Measurements from ENCODE around the genes KRBA1, ZNF862 and ZNF775.

DNA sequence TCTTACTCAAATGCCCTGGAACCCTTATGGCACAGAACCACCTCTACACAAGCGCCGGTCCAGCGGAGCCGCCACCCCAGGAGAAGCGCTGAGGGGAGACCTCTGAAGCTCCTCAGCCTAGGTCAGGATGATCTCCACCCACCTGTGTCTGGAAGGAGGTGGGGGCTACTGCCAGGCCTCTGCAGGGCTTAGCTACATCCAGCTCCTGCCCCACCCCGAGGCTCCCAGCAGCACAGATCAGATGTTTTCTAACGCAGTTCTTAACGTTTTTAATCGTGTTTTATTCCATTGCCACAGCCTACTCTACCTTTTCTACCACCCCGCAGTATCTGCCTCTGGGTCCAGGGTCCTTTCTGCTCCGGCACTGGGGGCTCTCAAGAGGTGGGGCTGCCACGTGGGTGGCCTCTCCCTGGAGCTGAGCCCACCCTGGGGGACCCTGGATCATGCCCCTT is 25.5 kb downstream of the PDIA4 start:
- PRO-cap: no peak

DNA sequence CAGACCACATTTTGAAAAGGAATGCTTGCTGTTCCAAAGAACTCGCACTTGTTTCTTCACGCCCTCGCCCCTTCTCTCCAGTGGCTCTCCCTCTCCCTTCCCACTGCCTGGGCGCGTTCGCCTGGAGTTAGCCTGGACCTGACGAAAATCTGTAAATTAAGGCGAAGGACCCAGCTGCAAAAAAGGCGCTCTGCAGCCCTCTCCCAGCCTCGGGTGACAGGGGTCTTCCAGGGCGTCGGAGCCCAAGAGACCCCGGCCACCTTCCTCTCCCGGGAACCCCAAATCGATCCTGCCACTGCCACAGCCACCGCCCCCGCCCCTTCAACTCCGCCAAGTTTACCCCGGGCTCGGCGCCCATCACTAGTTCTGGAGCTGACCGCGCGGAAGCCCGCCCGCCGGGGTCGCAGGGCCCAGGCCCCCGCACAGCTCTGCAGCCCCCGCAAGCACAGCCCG is 435 bp downstream of the PDIA4 start:
- PRO-cap: no peak

GRCh38 chr7:149191788-149192135 is 3.6 kb upstream of the ZNF282 start:
- PRO-cap: no peak

DNA sequence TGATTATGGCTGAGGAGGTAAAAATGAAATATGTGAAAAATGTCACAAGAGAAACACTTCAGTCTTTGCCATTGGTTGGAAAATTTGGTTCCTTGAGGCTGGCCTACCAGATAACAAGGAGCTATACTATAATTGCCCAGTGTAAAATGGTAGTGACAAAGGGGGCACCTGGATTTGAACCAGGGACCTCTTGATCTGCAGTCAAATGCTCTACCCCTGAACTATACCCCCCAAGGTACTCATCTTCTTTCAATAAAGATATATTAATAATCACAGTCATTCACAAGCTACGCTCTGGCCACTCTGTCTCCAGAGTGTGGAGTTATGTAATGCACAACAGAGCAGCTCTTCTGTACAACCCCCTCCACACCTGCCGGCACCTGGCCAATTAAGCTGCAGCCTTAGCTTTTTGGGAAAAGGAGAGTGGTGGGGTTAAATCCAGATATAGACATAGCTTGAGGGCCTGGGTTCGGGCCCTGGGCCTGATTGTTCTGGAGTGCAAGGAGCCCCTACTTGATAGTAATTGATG is 85.2 kb downstream of the ZNF777 start:
- PRO-cap: no peak

GRCh38 chr7:149414707-149416098 is 45.7 kb downstream of the ZNF777 start:
- PRO-cap: no peak

DNA sequence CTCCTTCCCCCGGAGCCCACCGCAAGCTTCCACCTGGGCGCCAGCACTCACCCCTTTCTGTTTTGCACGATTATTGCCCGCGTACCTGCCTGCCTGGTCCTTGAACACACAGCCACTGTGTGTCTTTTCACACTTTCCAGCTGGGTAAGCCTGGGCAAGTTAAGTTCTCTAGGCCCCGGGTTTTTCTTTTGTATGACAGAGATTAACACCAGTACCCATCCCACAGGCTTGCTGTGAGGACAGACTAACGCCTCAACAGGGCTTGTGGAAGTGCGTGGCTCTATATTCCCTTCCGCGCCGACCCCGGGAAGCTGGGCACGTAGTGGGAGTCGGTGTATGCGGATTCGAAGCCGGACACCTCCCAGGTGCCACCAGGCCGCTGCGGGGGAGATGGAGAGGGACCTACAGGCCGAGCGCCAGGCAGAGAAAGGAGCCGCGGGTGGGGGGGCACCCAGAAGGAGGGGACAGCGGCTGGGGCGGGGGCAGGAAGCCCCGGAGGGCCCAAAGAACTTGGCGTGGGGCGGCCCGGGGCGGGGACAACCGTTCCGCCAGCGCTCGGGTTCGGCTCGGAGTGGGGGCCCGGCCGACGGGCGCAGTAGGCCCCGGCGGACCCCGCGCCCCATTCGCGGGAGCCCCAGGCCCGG is 731 bp downstream of the ZNF746 start:
- PRO-cap: no peak

GRCh38 chr7:149578544-149578915 is 80.9 kb upstream of the ZNF746 start:
- PRO-cap: no peak

DNA sequence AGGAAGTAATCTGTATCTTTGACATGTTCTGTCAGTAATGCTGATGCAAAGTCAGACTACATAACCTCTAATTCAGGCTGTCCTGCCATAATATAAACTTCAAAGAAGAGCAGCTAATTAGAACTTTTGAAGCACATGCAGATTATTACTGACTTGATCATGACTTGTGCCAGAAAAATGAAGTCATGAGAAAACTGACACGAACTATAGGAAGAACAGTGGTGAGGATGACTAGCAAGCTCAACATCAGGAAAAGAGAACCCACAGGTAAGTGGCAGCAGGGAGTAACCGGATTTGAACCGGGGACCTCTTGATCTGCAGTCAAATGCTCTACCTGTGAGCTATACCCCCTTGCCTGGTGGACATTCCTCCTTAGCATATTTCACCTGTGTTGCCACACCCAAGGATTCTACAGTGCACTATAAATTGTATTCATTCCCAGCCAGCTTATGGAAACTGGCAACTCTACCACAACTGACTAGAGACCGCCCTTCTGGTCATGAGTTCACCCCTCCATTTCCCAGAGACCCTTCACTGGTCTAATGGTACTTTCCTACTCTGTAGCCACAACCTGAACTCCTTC is 97.4 kb upstream of the ZNF746 start:
- PRO-cap: no peak

DNA sequence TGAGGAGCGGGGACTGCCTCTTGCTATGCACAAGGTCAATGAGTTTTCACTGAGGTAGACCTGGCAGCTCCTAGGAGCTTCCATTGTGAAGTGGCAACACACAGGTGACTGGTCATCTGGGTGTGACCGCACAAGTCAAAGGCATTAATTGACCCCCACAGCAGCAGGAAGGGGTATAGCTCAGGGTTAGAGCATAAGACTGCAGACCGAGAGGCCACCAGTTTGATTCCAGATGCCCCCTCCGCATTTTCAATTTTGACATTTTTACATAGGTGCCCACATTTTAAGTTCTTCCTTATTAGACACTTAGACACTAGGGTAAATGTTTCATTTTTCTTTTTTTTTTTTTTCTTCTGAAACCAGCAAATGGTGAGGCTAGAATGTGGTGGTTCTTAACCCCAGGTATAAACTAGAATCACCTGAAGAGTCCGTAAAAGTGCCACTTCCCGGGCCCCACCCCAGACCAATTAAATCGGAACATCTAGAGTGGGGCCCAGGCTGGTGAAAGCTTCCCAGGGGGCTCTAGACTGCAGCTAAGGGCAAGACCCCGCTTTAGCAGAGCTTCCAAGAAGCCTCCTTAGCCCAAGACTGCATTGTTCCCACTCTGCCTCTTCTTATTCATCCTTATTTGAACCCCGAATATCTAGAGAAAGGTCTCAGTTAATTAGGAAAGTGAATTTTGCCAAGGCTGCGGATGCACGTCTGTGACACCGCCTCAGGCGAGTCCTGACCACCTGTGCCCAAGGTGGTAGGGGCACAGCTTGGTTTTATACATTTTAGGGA is 106.1 kb upstream of the ZNF746 start:
- PRO-cap: no peak

GRCh38 chr7:149612907-149613612 is 101.7 kb upstream of the KRBA1 start:
- PRO-cap: no peak

DNA sequence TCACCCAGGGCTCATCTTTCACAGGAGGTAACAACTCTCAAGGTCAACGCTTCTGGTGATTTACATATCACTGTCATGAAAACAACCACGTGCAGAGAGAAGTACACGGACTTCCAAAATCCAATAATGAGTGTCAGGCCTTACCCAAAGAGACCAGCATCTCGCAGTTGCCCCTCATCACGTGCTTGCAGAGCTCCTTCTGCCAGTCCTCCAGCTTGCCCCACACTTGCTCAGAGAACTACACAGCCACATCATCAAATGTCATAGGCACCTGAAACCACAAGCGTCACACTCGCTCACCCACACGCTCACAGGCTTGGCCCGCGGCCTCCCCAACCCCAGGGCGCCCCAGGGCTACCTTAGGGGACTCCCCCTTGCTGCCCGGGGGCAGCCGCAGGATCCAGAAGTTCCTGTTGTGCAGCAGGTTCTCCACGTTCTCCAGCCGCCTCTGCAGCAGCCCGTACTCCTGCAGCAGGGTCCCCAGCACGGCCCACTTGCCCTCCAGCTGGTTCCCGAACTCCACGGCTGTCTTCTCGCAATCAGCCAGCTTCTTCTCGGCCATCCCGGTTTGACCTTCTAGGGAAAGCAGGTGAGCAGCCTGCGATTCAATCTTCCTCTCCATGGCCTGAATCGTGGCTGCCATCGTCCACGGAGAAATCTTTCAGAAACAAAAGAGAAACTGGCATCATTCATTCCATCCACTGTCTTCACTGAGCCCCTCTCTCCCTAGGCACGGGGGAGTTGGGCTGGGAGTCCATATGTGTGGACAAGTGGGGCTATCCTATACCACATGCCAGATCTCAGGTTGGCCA is 93.6 kb upstream of the KRBA1 start:
- PRO-cap: no peak

DNA sequence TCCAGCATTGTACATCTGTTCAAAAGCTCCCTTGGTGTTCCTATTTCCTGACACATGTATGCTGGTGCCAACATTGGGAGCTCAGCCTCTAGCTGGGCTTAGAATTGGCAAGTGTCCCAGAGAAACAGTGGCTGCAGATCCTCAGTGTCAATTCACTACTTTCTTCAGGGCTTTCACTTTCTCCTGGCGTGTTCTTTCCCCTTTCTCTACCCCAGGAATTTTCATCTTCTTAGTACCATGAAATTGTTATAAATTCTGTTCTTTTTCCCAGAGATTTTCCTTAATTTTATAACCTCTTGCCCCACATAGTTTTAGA is 44.4 kb upstream of the KRBA1 start:
- PRO-cap: no peak

GRCh38 chr7:149714398-149715374 is at the start of gene KRBA1:
KRBA1 (plus strand) TSS chr7:149714951.
- PRO-cap: bidirectional peak, plus-strand start at chr7:149714781, minus-strand start at chr7:149714648

- PRO-cap: no peak
Measured at GRCh38 chr7:149774816-149775171, 1.4 kb upstream of the ZNF467 start.

DNA sequence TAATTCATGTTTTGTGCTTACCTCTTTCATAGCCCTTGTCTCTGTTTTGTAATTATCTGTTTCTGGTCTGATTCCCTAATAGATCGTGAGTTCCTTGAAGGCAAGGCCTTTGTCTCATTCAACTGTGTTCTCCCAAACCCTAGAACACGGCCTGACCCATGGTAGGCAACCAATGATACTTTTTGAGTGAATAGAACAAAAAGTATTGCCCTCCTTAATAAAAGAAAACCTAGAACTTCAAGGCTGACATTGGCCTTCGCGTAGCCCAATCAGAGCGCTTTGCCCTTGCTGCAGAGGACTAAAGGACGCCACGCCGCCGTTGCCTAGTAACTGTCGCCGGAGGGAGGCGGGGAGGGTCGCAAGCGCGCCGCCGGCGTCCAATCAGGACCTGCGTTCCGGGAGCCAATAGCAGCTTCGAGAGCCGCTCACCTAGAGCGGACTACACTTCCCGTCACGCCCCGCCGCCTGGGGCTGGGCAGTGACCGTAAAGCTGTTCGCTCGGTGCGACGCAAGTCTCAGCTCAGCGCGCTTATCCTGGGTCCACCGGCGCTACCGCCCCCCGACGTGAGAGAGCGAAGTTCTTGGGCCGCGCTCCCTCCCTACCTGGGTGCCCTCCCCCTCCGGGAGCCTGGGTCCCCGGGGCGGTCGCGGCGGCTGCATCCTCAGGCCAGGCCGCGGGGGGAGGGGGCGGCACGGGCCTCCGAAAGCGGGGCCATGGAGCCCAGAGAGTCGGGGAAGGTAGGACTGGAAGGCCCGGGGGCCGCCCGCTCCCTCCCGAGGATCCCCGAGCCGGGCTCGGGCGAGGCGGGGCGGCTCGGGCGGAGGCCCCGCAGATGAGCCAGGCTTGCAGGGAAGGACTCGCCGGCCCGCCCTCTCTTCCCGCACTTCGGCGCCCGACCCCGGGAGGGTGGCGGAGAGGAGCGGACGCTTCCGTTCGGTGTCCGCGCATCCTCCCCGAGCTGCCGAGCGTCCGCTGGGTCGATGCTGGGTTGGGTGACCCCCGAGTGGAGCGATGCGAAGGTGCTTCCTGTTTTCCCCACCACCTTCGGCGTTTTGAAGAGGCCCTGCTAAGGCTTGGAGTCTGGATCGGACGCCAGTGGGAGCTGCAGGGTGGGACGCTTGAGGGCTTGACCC is at the start of gene ZNF862:
Gene ZNF862, plus strand, starts transcription at position 478 of the 1,134 bp plus-strand sequence.
- PRO-cap: unidirectional peak, plus-strand start at position 558 of the sequence

DNA sequence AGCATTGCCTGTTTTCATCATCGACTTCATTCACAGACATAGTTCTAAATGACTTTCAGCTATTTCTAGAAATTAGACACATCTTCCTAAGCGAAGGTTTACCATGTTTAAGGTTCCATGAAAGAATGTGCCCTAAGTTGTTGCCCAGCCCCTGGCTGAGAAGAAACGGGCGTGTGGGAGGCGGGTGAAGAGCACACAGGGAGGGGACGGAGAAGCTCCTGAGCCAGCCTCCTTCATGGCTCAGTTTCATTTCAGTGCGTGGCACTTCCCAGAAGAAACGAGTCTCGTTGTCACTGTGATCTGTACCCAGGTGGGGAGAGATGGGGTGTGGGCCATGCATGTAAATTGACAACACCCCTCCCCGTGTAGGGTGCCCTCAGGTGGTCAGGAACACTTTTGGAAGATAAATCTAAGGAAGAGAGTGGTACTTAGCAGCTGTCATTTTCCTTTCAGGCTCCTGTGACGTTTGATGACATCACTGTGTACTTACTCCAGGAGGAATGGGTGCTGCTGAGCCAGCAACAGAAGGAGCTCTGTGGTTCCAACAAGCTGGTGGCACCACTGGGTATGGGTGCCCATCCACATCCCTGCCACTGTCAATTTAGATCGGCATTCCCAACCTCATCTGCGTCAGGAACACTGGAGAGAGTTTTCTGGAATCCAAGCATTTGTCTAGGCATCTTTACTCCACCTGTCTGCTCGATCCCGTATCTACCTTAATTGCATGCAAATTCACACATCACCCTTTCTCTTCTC is 6.2 kb downstream of the ZNF862 start:
- PRO-cap: no peak

GRCh38 chr7:149872353-149873032 is 1.3 kb upstream of the ATP6V0E2 start:
- PRO-cap: unidirectional peak, plus-strand start at chr7:149872964

DNA sequence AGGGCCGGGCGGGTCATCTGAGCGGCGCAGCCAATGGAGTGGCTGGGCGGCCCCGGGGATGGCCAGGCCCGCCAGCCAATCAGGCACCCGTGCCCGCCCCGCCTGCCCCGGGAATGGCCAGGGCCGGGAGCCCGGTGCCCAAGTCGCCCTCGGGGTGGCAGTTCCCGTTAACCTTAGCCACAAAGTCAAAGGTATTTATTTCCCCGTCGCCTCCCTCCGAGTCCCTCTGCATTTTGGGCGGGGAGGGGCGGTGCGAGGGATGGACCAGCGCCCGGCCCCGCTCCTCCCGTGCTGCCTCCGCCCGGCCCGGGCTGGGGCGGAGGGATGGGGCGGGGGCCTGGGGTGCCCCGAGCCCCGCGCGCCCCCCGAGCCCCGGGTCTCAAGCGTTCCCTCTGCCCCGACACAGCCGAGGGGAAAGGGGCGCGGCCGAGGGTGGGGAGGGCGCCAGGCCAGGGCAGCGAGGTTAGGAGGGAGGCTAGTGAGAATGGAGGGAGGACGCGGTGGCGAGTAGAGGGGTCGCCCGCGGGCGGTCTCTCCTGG is at the start of gene ZNF775:
Gene ZNF775, plus strand, starts transcription at position 129 of the 540 bp plus-strand sequence.
- PRO-cap: bidirectional peak, plus-strand start at position 110 of the sequence, minus-strand start outside the sequence

DNA sequence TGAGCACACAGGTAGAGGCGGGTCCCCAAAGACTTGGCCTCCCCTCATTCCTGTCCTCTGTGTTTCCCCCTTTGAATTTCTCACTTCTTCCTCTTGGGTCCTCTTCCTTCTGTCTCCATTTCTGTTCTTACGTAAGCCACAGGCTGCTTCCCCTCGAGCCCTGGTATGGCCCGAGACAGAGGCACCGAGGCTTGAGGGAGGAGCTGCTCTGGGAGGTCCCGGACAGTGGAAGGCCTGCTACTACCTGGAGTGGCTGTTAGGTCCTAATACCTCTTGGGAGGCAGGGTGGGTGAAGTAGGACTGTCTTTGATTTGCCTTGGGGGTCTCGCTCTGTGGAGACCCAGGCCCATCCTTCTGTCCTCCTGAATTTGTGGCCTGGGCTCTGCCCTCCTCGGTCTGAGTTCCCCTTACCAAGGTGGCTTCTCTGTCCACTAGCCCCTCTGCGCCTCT is 5.5 kb downstream of the ZNF775 start:
- PRO-cap: no peak

DNA sequence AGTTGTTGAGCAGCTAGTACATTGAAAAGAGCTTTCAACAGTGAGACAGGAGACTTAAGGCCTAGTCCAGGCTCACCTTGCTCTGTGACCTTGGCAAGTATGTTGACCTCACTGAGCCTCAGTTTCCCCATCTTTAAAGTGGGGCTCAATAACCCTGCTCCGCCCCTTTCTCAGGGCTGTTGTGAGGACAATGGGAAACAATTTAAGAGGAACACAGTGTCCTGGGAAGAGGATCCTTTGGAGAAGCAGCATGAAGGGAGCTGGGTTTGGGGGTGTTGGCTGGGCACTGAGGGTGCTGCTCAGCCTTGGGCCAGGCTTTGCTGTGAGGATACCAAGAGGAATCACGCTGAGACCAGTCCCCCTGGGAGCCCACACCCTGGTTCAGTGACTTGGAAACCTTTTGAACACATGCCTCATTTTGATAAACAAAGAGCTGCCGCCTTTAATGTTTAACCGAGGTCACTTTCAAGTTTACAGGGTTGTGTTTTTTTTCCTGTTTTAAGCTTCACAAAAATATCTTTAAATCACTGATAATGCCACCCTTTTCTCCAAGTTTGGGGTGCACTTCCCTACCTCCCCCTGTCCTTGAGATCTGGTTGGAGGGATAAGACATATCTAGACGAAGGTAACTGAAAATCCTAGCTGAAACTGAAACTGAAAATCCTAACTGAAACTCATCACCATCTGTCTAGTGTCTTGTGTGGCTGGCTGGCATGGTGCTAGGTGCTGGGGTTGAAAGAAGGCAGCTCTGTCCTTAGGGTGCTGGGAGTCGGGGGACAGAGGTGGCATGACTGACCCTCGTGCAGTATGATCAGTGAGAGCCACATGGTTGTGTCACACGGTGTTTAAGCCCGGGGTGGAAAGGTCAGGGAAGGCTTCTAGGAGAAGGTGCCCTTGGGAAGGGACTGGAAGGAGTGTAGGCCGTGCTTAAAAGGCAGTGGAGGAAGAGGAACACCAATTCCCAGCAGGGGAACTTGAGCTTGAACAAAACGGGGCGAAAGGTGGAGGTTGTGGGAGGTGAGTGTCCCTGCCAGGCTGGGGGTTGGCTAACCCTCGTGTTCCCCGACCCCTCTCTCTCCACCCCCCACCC is 1.3 kb downstream of the ENSG00000284691 start:
- PRO-cap: no peak

Measured in tibial artery (tissue), 1 donor.